Liver (tissue), 9 donors: Measurements from ENCODE around the genes ISG20L2 and MNDA.

DNA sequence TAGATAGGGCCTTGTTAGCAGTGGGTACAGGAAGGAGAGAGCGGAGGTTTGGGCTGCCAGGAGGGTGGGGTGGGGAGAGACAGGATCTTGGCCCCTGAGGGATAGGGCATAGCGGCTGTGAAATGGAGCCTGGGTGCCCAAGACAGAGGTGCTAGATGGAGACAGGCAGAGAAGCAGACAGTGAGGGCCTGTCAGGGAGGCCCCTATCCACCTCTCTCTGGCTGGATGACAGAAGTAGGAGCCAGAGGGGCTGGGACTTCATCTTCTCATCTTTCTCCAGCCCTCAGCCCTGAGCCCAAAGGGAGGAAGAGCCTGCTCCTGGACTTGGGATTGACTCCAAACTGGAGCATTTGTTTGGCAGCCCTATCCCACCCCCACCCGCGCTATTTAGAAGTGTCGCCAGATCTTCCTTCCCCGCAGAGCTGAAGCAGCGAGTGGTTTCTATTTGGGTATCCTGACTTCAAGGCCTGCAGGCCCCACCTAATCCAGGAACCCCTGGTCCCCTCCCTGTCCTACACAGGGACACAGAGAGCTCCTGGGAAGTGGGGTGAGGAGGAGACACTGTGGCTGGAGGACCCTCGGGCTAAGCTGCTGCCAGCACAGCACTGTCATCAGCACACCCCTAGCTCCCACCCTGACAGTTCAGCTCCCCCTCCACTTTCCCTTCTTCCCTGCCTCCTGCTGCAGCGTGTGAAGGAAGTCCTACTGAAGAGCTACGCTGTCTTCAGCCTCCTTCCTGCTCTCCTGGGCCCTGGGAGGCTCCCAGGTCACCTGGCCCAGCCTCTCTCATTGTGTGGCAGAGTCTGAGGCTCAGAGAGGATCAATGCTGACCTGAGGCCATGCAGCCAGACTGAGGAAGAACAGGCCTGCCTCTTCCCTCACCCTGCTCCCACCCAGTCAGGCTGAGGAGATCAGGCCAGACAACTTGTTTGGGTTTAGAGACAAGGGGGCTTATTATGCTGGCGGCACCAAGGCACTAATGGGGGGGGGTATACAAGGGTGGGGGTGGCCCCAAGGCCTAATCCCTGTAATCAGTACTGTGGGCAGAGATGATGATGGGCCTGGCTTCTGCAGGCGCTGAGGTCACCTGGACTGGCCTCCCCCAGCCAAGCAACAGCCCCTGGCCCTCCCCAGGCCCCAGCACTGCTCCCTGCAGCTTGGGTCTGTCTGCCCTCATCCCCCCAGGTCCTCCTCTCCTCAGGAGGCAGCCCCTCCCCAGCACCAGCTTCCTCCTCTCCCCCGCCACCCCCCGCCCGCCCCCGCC is 9.3 kb downstream of the NES start:
- PRO-cap, 5 experiments: no peak in any of the 5 experiments
- RAMPAGE, long total RNA, 2 experiments: no peak in any of the 2 experiments
- RRBS: no CpG with 5 or more reads among the region's 16 CpGs

GRCh38 chr1:156672452-156673207 is 4.6 kb downstream of the NES start:
- PRO-cap, 5 experiments: no peak in any of the 5 experiments
- RAMPAGE, long total RNA, 2 experiments: no peak in any of the 2 experiments
- RRBS: no CpG with 5 or more reads among the region's 9 CpGs

GRCh38 chr1:156676282-156676545 is 993 bp downstream of the NES start:
- PRO-cap, 5 experiments: no peak in any of the 5 experiments
- RAMPAGE, long total RNA, 2 experiments: no peak in any of the 2 experiments
- RRBS: no CpG with 5 or more reads among the region's 7 CpGs

GRCh38 chr1:156690346-156691059 is 13.3 kb upstream of the NES start:
- PRO-cap, 5 experiments: no peak in any of the 5 experiments
- RAMPAGE, long total RNA, 2 experiments: no peak in any of the 2 experiments
- RRBS: no CpG with 5 or more reads among the region's 12 CpGs

DNA sequence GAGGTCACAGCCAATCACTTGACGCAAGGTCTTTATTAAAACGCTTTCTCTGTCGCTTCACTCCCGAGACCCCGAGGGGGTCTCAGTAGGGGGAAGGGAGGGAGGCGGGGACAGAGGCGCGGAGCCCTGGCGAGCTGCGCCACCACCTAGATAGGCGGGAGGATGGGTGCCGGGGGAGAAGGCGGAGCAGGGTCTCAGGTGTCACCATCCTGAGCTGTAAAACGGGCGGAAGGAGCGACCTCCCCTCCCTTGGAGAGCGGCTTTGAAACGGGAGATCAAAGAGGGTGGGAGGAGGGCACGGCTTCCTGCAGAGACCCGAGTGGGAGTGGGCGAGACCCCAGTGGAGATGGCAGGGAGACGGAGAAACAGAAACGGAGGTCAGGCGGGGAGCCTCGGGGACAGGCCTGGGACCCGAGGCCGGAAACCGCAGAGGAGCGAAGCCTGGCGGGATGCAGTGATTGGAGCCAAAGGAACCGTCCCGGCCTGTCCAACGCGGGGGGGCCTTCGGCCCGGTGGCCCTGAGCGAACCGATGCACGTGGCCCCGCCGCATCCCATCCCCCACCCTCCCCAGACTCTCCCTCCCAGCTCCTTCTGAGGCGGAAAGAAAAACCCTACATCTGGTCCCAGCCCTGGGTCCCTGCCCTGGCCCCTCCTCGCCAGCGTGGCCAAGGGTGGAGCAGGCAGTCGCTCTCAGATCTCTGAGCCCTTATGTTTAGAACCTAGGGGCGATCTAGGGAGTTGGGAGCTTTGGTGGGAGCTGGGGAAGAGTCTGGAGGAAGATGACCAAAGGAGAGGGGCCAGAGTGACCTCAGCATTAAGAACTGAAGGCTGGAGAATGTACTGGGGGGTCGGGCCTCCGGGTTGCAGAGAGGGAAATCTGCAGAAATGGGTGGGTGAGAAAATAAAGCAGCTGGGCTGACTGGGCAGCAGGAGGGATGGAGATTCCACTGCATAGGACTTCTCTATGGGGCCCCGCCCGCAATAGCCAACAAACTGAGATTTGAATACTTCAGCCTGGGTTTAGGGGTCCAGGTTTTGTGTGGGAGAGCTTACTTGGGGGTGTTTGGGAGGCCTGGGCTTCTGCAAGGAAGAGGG is 1.3 kb upstream of the CRABP2 start:
- PRO-cap, 5 experiments: no peak in any of the 5 experiments
- RAMPAGE, long total RNA, 2 experiments: no peak in any of the 2 experiments
- RRBS: 6% methylated on average over 6 of the region's 50 CpGs

DNA sequence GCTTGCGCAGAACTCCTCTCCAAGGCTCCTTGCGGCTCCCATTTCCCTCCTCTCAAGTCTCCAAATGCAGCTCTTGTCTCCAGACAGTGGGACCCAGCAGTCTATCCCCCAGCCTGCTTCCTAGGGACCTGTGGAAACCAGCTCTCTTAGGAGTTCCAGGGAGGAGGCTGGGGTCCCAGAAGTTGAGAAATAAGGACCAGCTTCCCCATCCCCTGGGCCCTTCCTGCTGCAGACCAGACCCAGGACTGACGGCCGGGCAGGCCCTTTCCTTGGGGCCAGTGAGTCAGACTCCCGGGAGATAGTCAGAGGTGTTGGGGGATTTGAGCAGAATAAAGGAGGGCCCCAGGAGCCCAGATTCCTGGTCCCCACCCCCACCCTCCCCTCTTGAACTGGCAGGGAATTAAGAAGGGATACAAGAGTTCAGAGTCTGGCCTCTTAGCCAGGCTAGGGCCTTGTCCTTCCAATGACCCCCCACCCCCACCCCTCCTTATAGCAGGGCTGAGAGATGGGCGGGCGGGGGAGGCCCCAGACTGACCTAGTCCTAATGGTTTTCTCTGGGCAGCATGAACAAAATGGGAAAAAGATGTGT is 5.5 kb upstream of the CRABP2 start:
- PRO-cap, 5 experiments: no peak in any of the 5 experiments
- RAMPAGE, long total RNA, 2 experiments: no peak in any of the 2 experiments
- RRBS: no CpG with 5 or more reads among the region's 7 CpGs

DNA sequence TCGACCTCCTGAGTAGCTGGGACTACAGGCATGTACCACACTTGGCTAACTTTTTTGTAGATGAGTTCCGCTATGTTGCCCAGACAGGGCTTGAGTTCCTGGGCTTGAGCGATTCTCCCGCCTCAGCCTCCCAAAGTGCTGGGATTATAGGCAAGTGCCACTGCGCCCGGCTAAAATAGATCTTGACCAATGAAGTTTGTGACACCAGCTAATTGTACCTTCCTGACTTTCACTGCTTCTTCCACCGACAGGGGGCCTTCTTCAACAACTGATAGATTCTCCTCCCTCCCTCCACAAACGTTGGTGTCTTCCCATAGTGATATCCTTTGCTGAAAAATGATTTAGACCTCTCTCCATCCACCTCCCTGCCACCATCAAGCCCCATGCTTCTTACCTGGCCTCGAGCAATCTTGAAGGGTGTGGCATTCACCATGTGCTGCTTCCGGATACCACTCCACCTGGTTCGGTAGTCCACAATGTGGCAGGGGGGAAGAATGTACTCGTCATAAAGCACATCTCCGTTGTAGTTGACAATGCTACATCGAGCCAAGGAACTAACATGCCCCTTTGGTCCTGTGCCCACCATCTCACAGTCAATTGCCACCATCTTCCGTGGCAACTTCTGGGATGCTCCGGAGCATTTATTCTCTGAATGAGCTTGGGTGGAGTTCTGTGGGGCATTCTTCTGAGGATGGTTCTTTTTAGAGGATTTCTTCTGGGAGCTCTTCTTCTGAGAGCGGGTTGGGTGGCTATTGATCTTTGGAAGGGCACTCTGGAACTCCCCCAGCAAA is 1.6 kb upstream of the METTL25B start:
- PRO-cap, 5 experiments: no peak in any of the 5 experiments
- RAMPAGE, long total RNA, 2 experiments: no peak in any of the 2 experiments
- RRBS: no CpG with 5 or more reads among the region's 17 CpGs

DNA sequence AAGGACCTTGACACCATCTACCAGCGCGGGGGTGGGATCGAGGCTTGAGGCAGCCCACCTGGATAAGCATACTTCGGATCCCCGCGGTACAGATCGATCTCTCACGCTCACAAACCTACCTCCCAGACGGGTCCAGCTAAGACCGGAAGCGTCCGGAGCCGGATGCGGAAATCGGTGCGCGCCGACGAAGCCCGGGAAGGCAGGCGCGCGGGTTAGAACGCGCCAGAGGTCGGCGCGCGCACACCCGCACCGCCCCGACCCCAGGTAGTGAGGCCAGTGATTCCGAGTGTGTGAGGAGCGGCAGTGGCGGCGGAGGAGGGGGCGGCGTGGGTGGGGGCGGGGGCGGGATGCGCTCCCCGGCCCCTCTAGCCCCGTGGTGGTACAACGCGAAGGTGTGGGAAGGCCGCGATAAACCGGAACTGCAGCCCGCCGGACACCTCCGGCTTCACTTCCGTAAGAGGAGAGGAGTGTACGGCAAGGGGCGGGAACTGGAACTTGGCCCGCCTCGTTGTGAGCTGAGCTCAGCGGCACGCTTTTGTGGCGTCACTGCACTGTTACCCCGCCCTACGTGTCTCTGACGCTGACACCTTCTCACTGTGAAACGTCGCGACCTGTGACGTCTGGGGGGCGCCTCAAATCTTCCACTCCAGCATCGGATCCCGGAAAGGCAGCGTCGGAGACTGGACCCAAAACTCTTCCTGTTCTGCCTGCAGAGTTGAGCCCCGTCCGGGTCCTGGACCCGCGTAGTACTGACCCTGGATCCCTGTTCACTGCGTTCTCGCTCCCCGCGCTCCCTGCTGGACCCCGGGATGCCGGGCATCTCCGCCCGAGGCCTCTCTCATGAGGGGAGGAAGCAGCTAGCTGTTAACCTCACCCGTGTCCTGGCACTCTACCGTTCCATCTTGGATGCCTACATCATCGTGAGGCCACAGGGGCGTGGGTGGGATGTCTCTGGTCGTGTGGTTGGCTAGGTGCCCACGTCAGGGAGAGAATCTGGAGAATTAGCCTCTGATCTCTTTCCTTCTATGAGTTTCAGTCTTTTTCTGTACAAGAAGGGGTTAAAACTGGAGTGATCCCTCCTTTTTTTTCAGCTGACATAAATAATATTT is at the start of gene ISG20L2:
ISG20L2 (minus strand) TSS at position 471 of the 1,109 bp plus-strand sequence.
- PRO-cap, 5 experiments: peak in 5 of 5 experiments; most common plus-strand start position 179 of the sequence (in 4); most common minus-strand start position 510 of the sequence (in 3)
- RAMPAGE, long total RNA, 2 experiments: start-site peak on the minus strand in 2 of 2 experiments, centred at positions 130 to 147 of the sequence, 63 to 513 reads per replicate
- RRBS: 2% methylated on average over 19 of the region's 89 CpGs

DNA sequence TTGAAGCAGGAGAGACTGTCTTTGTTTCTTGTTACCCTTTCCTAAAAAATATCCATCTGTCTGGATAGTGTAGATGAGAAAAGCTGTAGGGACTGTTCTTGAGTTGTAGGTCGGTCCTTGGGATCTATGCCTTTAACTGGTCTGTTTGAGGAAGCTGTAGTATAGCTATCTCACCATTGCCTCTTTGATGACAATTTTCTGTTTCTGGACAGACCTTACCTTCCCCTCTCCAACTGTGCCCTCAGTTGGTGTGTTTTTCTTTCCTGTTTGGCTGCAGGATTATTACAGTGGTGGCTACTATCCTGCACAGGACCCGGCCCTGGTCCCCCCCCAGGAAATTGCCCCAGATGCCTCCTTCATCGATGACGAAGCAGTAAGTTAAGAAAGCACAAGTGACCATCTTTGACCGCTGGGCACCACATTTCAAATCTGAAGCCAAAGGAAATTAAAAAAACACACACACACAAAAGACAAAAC is 24.1 kb downstream of the PRCC start:
- PRO-cap, 5 experiments: no peak in any of the 5 experiments
- RAMPAGE, long total RNA, 2 experiments: no peak in any of the 2 experiments
- RRBS: no CpG with 5 or more reads among the region's 5 CpGs

DNA sequence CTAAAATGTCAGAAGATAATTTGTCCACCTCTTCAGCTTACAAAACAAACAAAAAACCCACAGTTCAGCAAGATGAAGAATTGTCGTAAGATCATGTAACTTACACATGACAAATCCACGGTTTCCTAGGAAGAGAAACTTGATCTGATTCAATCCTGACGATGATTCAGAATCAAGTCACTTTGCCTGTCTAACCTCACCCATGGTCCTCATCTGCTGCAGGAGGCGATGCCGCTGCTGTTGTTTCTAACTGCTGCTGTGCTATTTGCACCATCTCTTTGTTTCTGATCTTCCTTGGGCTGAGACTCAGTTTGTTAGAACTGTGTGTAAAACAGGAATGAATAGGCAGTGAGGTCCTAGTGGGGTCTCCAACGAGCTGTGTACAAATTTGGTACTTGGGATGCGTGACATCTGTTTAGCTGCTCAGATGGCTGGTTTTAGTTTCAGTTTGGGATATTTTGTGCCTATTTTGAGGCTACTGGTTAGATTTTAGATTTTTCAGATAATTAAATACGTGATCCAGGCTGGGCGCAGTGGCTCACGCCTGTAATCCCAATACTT is 10.2 kb downstream of the NTRK1 start:
- PRO-cap, 5 experiments: no peak in any of the 5 experiments
- RAMPAGE, long total RNA, 2 experiments: no peak in any of the 2 experiments
- RRBS: no CpG with 5 or more reads among the region's 10 CpGs

DNA sequence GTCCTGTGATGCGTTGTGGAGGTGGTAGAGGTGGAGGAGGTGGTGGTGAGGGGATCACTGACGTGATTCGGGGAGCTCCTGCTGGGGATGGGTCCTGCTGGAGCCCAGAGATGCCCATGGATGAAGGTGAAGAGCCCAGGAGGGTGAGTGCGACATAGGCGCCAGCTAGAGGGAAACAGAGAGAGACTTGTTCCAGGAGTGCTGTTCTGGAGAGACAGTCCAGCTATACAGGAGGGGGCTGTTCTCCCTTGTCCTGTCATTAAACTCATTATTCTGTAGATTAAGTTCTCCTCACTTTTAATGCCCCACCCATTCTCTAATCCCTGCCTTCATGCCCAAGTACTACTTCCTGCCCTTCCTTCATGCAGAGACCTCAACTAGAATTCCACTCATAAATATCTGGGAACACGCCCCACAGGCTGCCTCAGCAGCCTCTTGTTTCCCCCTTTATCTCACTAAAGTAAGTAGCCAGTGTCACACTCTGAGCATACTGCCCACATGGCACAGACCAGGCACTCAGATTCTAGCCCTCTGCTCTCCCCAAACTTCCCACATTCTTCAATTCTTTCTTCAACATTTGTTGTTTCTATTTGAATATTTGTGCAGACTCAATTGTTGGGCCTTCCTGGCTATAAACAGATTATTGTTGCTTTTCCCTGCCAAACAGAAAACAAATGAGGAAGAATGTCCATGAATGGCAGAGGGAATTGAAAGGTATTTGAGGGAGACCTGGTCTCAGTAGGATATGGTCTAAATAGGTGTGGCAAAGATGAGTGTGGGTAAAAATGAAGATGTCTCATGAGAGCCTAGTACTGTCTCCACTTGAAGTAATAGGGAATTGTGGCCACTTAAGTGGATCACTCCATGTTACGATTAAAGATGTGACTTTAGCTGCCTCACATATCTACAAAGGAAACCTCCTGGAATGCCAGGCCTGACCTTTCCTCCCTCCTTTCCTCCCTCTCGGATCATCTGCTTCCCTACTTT is 58.1 kb downstream of the LRRC71 start:
- PRO-cap, 5 experiments: no peak in any of the 5 experiments
- RAMPAGE, long total RNA, 2 experiments: no peak in any of the 2 experiments
- RRBS: no CpG with 5 or more reads among the region's 8 CpGs

- PRO-cap, 5 experiments: no peak in any of the 5 experiments
- RAMPAGE, long total RNA, 2 experiments: no peak in any of the 2 experiments
- RRBS: no CpG with 5 or more reads among the region's 12 CpGs
These were observed 18.2 kb downstream of the ETV3 start for GRCh38 chr1:157119924-157120549.

DNA sequence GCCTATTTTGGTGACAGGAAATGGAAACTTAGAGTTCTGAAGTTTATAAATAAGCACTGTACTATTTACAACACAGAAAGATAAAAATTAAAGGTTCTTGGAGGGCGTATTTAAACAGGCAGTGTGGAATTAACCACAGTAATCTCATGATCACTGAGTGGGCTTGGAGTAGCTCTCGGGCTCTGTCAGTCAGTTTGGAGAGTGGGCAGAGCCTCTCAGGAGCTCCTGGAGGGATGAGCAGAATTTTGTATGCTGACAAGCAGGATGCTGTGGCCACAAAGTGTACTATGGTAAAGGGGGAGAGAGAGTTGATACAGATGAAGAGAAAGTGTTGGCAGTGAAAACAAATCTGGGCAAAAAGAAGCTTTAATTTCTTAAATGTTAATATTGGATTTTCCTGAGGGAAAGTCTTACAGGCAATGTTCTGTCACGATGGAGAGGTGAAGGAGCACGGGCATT is 10.3 kb upstream of the FCRL5 start:
- PRO-cap, 5 experiments: no peak in any of the 5 experiments
- RAMPAGE, long total RNA, 2 experiments: no peak in any of the 2 experiments
- RRBS: no CpG with 5 or more reads among the region's 4 CpGs

- PRO-cap, 5 experiments: peak in 5 of 5 experiments; most common plus-strand start chr1:157844420 (in 5); most common minus-strand start chr1:157844186 (in 2)
- RAMPAGE, long total RNA, 2 experiments: no peak in any of the 2 experiments
- RRBS: no CpG with 5 or more reads among the region's 5 CpGs
These were observed 2.5 kb upstream of the CD5L start for GRCh38 chr1:157844016-157844632.

DNA sequence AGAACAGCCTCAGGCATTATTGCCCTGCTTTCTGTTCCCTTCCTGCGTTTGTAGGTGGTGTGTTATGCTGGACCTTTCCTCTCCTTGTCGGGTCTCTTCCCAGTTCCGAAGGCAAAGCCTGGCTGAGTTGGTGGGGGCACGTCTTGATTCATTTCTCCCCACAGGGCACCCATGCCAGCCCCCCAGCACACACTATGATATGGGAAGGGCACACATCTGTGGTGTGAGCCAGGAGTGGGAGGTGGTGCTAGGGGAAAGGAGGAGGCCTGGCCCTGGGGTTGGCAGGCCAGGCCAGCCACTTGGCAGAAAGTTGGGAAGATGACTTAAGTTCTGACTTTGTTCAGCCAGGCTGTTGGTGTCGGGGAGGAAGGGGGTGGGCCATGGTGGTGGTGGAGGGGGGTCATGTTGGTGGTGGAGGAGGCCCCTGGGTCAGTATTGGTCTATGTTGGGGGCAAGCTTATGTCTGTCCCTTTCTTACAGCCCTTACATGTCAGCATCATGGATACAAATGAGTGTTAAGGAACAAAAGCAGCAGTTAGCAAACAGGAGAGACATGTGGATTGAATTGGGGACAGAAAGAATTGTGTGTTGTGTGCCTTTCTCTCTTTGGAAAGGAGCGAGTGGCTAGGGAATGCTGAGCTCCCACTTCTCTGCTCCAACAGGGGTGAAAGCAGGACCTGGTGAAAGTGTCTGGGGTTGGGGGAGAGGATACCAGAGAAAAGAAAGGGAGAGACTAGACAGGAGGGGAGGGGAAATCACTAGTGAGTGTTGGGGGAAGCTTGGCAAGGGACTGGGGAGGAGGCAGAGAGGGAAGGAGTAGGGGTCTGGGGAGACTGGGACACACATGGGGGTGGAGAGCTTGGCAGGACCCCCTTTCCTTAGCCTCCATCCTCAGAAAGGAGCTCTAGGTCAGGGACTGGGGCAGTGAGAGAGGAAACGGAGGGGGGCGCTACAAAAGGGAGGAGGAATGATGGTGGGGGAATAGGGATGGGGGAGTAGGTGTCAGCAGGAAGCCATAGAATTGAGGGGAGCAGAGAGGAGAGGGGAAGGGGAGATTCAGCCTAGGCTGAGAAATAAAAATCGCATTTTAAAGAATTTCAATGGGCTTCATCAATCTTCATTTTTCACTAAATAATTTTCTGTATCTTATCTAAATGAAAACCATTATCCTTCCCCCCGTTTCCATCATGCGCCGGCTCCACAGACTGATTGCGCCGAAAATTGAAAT is 2.1 kb downstream of the KIRREL1 start:
- PRO-cap, 5 experiments: peak in 1 of 5 experiments; most common plus-strand start position 794 of the sequence (in 1)
- RAMPAGE, long total RNA, 2 experiments: no peak in any of the 2 experiments
- RRBS: no CpG with 5 or more reads among the region's 14 CpGs

DNA sequence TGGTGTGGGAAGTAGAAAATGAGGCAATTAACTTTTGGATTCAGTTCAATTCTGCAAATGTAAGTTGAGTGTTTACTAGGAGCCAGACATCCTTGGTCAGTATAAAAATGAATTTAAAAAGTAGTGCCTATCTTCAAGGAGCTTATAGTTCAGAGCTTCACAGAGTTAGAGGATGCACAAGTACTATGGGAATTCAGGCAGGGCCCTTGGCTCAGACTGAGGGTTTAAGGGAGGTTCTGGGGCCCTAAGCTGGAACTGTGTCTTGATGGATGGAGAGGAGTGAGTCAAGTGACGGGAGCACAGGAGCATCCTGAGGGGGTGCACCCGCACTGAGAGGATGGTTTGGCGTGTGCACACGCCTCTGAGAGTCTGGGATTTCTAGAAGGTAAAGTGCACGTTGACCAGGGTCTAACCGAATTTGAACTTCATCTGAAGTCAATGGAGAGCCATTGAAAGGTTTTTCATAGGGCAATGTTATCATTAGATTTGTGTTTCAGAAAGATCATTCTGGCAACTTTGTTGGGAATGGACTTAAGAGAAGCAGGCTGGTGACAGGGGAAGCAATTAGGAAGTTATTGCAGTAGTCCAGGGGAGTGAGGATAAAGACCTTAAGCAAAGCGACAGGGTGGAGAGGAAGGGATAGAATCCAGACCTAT is 55.8 kb downstream of the KIRREL1 start:
- PRO-cap, 5 experiments: no peak in any of the 5 experiments
- RAMPAGE, long total RNA, 2 experiments: no peak in any of the 2 experiments
- RRBS: no CpG with 5 or more reads among the region's 7 CpGs

DNA sequence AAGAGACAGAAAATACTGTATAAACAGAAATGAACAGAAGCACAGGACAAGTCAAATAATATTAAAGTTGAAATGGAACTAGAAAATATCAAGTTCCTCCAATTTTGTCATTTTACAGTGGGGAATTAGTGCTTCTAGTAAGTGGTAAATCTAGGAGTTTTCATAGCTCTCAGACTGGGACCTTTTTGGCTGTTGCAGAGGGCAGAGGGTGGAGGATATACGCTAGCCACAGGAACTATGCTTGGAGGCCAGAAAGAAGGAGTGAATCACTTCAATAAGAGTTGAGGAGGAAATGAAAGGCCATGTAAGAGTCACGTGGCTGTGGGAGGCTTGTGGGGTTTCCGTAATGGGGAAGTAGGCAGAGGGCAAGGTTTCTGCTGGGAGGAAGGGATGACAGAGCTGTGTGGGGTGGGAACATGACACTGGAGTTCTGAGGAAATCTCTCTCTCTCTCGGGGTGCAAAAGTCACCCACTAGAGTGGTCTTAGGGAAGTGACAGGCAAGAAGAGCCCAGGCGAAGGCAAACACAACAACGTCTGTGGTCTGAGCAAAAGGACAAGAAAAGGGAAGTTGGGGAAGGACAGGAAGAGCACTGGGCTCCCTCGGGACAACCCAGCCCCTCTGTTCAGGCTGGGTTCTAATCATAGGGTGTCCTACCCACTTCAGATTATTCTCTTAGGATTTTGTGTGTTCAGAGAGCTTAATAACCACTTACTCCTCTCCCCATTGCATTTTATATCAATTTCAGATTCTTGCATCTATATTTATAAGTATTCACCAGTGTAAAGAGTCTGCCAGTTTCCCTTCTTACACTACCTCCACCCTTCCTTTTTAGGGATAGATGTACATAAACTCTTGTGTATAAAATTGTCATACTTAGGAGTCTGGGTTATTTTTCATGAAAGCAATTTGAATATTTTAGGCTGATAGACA is 3.9 kb upstream of the CD1C start:
- PRO-cap, 5 experiments: peak in 1 of 5 experiments; most common minus-strand start position 187 of the sequence (in 1)
- RAMPAGE, long total RNA, 2 experiments: no peak in any of the 2 experiments
- RRBS: no CpG with 5 or more reads among the region's 7 CpGs

DNA sequence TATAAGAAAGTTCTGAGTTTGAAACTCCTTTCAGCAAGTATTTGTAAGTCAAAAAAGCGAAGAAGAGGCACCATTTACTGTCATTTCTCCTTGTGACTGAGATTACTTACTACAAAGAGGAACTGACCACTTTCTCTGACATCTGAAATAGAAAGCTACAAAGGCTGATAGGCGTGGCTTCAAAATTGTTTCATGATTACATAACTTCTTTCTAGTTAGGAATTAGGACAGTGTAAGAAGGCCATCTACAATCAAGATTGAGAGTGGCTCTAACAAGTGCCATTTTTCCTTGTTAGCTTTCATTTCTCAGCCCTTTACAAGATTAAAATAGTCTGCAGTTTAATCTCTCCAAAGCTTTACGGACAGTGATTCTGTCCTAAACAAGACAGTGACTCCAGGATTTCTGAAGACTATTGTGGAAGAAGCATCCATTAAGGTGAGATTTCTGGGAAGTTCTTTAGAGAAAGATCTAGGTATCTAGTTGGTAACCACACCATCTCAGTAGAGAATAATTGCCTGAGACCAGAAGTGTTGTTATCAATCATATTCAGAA is at the start of gene MNDA:
MNDA (plus strand) TSS at position 230 of the 553 bp plus-strand sequence.
- PRO-cap, 5 experiments: peak in 3 of 5 experiments; most common plus-strand start position 250 of the sequence (in 2); most common minus-strand start position 92 of the sequence (in 1)
- RAMPAGE, long total RNA, 2 experiments: start-site peak on the plus strand in 1 of 2 experiments, centred at position 230 of the sequence, 334 to 435 reads per replicate
- RRBS: no CpG with 5 or more reads among the region's 3 CpGs

DNA sequence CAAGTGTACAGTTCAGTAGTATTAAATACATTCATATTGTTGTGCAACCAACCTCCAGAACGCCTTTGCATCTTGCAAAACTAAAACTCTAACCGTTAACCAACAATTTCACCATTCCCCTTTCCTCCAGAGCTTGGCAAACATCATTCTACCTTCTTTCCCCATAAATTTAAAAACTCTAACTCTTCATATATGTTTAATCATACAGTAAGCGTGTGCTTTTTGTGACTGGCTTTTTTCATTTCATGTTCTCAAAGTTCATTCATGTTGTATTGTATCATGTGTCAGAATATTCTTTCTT is 2.2 kb downstream of the MNDA start:
- PRO-cap, 5 experiments: no peak in any of the 5 experiments
- RAMPAGE, long total RNA, 2 experiments: no peak in any of the 2 experiments
- RRBS: no CpG with 5 or more reads among the region's 3 CpGs

DNA sequence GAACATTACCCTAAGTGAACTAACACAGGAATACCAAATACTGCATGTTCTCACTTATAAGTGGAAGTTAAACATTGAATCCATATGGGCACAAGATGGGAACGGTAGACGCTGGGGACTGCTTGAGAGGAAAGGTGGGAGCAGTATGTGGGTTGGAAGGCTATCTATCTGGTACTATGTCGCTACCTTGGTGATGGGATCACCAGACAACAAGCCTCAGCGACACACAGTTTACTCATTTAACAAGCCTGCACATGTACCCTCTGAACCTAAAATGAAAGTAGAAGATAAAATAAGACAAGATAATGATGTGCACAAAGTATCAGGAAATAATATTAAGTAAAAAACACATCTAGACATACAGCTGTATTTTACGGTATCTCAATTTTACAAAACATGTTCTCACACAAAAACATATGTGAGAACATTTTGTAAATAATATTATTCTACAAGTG is 855 bp downstream of the PYHIN1 start:
- PRO-cap, 5 experiments: no peak in any of the 5 experiments
- RAMPAGE, long total RNA, 2 experiments: no peak in any of the 2 experiments
- RRBS: no CpG with 5 or more reads among the region's 5 CpGs